ENCODE data around the gene NSMCE3.

GRCh38 chr15:22264876-22265895 lies 170.9 kb downstream of the OR4N4 start:
- PRO-cap, 4 experiments = no peak in any of the 4 experiments
- RAMPAGE, long total RNA, 4 experiments = no peak in any of the 4 experiments

DNA sequence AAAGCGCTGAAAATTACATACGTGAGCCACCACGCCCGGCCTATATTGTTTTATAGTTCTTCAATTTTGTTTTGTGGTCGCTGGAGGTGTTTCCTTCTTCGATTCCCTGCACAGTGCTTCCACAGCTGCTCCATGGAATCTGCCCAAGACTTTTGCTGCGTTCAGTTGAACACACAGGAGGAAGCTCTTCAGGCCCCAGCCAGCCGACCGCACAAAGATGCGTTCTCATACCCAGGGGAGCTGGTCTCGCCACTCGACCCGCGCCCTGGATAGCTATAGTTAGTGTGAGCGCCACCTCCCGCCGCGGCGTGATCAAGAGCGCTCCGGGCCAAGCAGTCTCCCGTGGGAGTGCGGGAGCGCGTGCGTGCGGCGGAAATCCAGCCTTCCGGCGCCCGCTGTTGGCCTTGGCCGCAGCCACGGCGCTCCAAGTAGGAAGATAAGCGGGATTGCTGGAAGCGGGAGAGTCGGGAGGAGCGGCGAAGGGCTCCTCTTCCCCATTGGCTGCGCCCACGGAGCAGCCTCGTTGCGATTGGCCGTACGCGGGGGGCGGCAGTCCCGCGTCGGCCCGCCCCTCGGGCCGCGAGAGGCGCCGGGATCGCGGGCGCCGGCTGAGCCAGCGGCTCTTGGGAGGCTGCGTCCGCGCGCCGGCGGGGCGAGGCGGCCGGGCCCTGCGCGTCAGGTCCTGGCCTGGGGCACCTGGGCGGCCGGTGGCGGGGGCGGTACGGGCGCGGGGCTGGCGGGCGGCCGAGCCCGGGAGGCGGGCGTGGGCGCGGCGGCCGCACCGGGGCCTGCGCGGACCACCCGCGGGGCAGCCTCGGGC lies 35.8 kb downstream of the GOLGA6L22 start:
- PRO-cap, 4 experiments = peak in 3 of 4 experiments; most common plus-strand start position 640 of the sequence (in 3); most common minus-strand start position 438 of the sequence (in 2)
- RAMPAGE, long total RNA, 4 experiments = no peak in any of the 4 experiments

DNA sequence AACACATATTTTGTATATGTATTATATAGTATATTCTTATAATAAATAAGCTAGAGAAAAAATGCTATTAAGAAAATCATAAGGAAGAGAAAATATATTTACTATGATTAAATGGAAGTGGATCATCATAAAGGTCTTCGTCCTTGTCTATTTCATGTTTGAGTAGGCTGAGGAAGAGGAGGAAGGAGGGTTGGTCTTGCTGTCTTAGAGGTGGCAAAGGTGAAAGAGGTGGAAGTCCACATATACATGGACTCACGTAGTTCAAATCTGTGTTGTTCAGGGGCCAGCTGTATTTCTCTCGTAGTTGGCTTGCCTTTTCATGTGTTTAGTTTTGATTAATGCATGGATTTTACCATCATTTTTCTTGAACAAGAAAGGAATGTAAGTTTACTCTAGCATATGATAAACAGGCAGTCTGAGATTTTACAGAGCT lies 57.4 kb upstream of the NIPA1 start:
- PRO-cap, 4 experiments = peak in 1 of 4 experiments; most common plus-strand start position 170 of the sequence (in 1)
- RAMPAGE, long total RNA, 4 experiments = no peak in any of the 4 experiments

- PRO-cap, 4 experiments = no peak in any of the 4 experiments
- RAMPAGE, long total RNA, 4 experiments = no peak in any of the 4 experiments
Observed at GRCh38 chr15:22776004-22776576, 10.4 kb upstream of the NIPA1 start.

- PRO-cap, 4 experiments = peak in 4 of 4 experiments; most common minus-strand start chr15:23477784 (in 4)
- RAMPAGE, long total RNA, 4 experiments = no peak in any of the 4 experiments
Observed at GRCh38 chr15:23477729-23477951, 30.6 kb upstream of the GOLGA6L2 start.

- PRO-cap, 4 experiments = no peak in any of the 4 experiments
- RAMPAGE, long total RNA, 4 experiments = no peak in any of the 4 experiments
Observed at GRCh38 chr15:23756945-23757199, 69.8 kb upstream of the NDN start.

- PRO-cap, 4 experiments = no peak in any of the 4 experiments
- RAMPAGE, long total RNA, 4 experiments = no peak in any of the 4 experiments
Observed at GRCh38 chr15:24260944-24261311, 414.6 kb upstream of the NPAP1 start.

DNA sequence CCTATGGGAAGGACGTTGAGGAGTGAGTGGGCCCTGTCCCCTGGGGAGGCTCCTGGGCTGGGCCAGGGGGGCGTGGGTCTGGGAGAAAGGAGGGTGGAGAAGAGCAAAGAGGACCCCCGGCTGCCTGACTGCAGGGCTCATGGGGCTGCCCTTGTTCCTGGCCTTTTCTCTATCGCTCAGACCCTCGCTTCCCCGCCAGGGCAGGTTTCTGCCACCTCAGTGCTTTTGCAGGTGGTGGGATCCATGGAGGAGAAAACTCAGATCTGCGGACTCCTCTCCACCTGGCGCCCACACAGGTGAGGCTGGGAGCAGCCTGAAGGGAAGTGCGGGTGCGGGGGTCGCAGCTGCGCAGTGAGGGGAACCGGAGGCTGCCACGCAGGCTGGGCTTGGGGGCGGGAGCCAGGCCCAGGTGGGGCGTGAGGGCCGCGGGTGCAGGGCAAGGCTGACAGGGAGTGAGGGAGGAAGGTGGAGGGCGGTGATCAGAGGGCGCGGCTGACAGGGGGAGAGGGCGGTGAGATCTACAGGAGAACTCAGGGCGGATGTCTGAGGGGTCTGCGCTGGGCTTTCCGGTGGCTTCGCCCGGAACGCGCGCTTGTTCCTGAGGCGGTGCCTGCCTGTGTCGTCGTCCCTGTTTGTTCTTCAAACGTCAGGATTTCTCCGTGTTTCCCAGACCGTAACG lies 248.7 kb upstream of the NPAP1 start:
- PRO-cap, 4 experiments = no peak in any of the 4 experiments
- RAMPAGE, long total RNA, 4 experiments = start-site peak on the plus strand in 1 of 4 experiments, centred at position 604 of the sequence, 7 reads per replicate

DNA sequence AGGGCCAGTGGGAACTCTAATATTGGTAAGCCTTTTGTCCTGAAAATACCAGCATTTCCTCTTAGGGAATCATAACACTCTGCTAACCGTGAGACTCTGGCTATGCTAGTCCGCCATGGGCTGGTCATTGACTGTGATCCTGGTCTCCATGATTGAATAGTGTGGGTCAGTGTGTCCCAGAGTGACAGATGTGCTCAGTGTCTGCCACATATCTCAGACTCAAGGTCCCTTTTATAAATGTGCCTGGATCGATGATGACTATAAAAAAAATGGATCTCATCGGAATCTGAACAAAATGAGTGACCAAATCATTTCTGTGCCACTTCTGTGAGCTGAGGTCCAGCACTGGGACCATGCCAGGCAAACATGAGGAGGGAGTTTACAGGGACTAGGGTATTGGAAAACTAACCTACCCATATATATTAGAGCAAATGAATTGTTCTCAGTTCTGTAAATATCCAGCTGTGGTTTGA lies 144.5 kb downstream of the SNRPN start:
- PRO-cap, 4 experiments = no peak in any of the 4 experiments
- RAMPAGE, long total RNA, 4 experiments = no peak in any of the 4 experiments

DNA sequence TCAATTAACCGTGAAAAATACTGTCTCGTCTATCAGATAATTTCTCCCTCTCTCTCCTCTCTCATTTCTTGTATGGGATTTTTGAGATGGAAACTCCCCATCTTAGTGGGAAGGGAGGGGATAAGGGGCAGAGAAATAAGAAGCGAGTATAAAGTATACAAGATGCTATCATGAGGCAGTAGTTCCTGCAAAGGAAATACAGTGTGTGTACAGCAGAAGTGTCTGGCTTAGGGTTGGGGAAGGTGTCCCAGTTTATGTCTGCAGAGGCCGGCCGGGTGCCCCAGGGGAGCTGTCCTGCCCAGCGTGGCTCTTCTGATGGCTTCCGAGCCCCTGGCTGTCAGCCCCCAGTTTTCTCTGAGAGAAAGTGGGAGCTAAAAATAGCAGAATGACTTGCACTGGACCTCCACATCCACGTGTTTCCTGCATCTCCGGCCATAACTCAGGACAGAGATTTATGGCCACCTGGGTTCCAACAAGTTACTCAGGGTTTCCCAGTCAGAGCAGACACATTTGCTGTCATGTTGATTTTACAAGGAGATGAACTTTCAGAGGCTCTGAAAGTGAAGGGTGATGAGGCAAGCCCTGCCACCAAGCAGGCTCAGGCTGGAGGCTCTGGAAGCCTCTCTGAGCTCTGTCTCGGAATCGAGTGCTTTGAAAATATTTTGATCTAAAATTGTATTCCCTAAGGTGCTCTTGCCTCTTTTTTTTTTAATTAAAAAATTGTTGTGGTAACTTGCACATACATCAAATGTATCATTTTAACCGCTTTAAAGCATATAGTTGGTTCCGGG lies 192.0 kb downstream of the ATP10A start:
- PRO-cap, 4 experiments = no peak in any of the 4 experiments
- RAMPAGE, long total RNA, 4 experiments = no peak in any of the 4 experiments

- PRO-cap, 4 experiments = no peak in any of the 4 experiments
- RAMPAGE, long total RNA, 4 experiments = no peak in any of the 4 experiments
Observed at GRCh38 chr15:25718040-25718720, 144.9 kb downstream of the ATP10A start.

DNA sequence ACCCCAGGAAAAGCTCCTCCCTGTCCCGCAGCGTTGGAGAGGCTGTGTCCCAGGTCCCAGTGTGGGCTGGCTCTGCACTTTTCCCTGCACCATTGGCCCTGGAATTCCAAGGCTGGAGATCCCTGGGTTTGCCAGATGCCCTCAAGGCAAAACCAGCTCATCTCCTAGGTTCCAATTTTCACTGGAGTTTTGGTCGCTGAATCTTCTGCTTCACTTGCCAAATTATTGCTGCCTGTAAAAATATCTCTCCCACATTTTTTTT lies 150.8 kb upstream of the ATP10A start:
- PRO-cap, 4 experiments = peak in 1 of 4 experiments; most common plus-strand start position 102 of the sequence (in 1)
- RAMPAGE, long total RNA, 4 experiments = no peak in any of the 4 experiments

GRCh38 chr15:26261286-26262071 lies 398.4 kb upstream of the ATP10A start:
- PRO-cap, 4 experiments = no peak in any of the 4 experiments
- RAMPAGE, long total RNA, 4 experiments = no peak in any of the 4 experiments

- PRO-cap, 4 experiments = peak in 1 of 4 experiments; most common plus-strand start chr15:27029349 (in 1); most common minus-strand start chr15:27029353 (in 1)
- RAMPAGE, long total RNA, 4 experiments = start-site peak on the plus strand in 1 of 4 experiments, at chr15:27029087-27029171 at its widest, 6 reads per replicate
Observed at GRCh38 chr15:27028798-27029587, 58.0 kb downstream of the GABRG3 start.

DNA sequence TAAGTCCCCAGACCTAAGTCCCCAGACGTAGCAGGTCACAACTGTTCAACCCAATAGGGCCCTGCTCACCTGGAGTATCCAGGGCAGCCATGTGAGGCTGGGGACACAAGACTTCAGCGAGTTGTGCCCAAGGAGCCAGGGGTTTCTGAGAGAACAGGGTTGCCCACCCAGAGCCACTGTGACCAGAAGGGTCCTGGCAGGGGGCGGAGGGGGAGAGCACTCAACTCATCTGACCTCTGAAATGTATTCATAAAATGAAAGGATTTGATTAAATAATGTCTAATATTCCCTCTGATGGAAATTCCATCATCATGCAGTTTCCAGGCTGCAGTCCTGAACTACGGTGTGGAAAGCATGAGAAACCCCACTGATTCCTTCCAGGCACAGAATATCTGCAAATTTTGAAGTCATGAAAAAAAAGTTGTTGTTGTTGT lies 197.3 kb downstream of the OCA2 start:
- PRO-cap, 4 experiments = peak in 1 of 4 experiments; most common plus-strand start position 202 of the sequence (in 1)
- RAMPAGE, long total RNA, 4 experiments = no peak in any of the 4 experiments

- PRO-cap, 4 experiments = no peak in any of the 4 experiments
- RAMPAGE, long total RNA, 4 experiments = no peak in any of the 4 experiments
Observed at GRCh38 chr15:28222541-28223080, 99.4 kb downstream of the HERC2 start.

DNA sequence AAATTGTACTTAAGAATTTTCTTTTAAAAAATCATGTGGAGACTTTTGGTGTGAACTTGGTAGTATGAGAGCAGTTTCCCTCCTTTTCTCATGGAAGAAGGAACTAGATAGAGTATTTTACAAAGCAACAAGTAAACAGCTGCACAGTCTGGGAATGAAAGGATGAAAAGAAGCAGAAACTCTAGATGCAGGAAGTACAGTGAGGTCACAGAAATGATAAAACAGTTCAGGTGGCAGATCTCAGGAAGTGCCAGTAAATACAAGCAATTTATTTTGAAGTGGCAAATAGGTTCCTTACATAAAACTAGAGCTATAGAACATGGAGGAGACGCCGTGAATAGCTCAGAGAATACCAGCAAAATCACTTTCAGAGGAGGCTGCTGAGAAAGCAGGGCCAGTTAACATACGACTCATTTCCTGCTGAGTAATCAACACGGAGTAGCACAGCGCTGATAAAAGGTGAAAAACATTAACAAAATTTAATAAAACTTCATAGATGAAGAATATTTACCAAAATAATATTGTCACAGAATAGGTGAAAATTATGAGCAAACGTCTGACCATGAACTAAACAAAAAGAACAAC lies 29.3 kb downstream of the GOLGA6L7 start:
- PRO-cap, 4 experiments = no peak in any of the 4 experiments
- RAMPAGE, long total RNA, 4 experiments = no peak in any of the 4 experiments

- PRO-cap, 4 experiments = no peak in any of the 4 experiments
- RAMPAGE, long total RNA, 4 experiments = no peak in any of the 4 experiments
Observed at GRCh38 chr15:29224196-29224714, 45.4 kb downstream of the NSMCE3 start.

GRCh38 chr15:29269518-29270013 lies at the start of gene NSMCE3:
Gene NSMCE3 (minus strand): TSS chr15:29269822.
- PRO-cap, 4 experiments = peak in 4 of 4 experiments; most common plus-strand start chr15:29269880 (in 4); most common minus-strand start chr15:29269781 (in 2)
- RAMPAGE, long total RNA, 4 experiments = no peak in any of the 4 experiments

- PRO-cap, 4 experiments = no peak in any of the 4 experiments
- RAMPAGE, long total RNA, 4 experiments = no peak in any of the 4 experiments
Observed at GRCh38 chr15:29490292-29490491, 80.6 kb downstream of the ENTREP2 start.

All from spleen (tissue), 7 donors.